ENCODE results near the genes C3orf14 and SYNPR.

DNA sequence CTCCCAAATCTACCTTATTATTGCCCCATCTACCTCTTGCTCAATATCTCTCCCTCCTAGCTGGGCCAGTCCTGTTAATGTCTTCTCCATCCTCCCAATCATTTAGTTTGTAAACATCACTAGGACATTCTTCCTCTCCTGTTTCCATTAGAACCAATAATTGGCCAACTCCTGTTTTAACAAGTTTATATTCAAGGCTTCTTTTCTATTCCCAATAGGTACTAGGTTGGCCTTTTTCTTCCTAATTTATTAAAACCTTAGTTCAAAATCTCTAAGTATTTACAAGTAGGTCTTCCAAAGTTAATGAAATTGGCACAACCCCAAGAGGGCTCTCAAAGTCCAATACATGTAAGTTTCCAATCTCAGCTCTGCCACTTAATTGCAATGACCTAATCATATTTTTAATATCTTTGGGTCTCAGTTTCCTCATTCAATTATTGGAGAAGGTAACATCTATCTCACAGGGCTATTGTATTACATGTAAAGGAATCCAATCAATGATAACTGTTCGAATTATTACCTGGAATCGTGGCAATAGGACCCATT lies 823.4 kb downstream of the FHIT start:
- RRBS: no CpG with 5 or more reads among the region's 2 CpGs

GRCh38 chr3:61249965-61250500 lies 1.2 kb downstream of the FHIT start:
- RRBS: 40% methylated on average over 1 of the region's 21 CpGs

DNA sequence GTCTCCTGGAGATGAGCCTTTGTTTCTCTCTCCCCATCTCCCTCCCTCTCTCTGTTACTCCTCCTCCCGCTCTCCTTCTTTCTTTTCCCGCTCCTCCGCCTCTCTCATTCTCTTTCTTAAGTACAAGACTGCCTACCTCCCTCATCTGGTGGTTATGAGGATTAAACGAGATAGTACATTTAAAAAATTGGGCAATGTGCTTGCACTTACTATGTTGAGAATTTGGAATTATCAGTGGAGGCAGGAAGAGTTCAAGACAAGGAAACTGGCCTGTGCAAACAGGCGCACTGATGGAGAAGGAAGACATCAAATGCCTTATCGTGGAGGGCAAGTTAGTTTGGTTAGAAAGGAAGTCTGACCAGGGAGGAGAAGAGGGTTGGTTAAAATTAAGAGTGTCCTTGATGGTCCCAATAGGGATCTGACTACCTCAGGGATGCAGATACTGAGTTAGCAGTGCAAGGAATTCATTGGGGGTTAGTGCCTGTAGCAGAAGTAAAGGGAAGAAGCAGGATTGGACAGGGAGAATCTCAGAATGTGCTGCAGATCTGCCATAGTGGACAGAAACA lies 123.7 kb downstream of the PTPRG start:
- RRBS: no CpG with 5 or more reads among the region's 6 CpGs

DNA sequence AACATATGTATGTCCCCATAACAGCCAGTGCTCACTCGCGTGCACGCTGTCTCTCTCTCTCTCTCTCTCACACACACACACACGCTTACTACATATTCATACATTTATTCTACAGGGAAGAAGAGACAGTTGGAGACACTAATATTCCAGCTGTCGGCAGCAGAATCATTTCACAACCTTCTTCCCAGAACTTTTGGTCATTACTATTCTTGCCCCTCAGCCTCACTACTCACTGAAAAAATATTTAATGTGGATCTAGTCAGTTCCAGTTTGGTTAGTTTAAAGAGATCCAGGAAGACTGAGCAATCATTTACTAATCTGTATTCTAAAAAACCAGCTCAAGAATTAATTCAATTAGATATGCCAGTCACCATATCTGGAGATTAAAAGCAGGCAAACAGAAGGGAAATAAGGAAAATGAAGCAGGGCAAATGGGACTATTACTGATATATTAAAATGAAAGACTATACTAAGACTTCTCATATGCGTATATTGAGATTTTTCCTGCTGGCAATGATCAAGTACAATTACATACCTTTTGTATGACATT lies 362.5 kb upstream of the C3orf14 start:
- RRBS: no CpG with 5 or more reads among the region's 6 CpGs

DNA sequence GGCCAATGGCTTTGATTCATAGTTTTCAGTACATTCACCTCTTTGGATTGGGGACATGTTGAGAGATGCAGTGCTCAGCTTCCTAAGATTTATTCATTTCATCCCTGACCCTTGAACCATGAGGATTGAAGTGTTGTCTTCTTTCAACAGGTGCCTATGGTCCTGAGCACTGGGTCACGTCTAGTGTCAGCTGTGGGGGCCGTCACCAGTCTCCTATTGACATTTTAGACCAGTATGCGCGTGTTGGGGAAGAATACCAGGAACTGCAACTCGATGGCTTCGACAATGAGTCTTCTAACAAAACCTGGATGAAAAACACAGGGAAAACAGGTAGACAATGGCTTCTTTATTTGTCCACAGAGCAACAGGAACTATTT lies 329.4 kb upstream of the C3orf14 start:
- RRBS: no CpG with 5 or more reads among the region's 6 CpGs

GRCh38 chr3:62202964-62204174 lies 115.5 kb upstream of the C3orf14 start:
- RRBS: no CpG with 5 or more reads among the region's 45 CpGs

- RRBS: no CpG with 5 or more reads among the region's 10 CpGs
Measured at GRCh38 chr3:62218618-62219168, 100.1 kb upstream of the C3orf14 start.

- RRBS: no CpG with 5 or more reads among the region's 13 CpGs
Measured at GRCh38 chr3:62242802-62243526, 75.9 kb upstream of the C3orf14 start.

GRCh38 chr3:62318627-62319901 lies at the start of gene C3orf14:
Gene C3orf14, plus strand, starts transcription at chr3:62319022.
- RRBS: 1% methylated on average over 15 of the region's 69 CpGs

DNA sequence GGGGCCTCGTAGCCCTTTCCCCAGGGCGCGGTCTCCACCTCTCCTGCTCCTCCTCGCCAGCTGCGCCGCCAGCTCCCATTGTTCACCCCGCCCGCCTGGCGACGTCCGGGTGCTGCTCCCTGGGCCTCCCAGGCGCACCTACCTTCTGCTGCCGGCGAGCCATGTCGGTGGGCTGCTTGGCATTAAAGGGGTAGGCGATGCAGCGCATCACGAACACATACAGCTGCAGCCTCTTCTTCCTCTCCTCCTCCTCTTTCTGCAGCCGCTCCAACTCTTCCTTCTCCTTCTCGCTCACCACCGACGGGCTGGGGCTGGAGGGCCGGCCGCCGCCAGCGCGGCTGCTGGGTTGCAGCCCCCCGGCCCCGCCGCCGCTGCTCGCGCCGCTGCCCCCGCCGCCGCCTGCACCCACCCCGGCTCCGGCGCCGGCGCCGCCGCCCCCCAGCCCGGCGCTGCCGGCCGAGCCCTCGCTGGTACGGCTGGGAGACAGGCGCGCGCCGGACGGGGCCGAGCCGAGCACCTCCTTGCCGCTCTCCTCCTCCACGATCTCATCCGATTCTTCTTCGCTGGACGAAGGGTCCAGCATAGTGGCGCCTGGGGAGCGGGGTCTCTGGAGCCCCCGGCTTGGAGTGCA lies 654 bp downstream of the CADPS start:
- RRBS: 4% methylated on average over 35 of the region's 65 CpGs

DNA sequence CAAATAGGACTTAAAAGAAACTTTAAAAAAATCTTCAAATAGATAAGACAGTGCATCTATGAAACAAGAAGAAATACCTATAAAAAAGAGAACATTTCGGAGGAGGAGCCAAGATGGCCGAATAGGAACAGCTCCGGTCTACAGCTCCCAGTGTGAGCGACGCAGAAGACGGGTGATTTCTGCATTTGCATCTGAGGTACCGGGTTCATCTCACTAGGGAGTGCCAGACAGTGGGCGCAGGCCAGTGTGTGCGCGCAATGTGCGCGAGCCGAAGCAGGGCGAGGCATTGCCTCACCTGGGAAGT lies 142.0 kb upstream of the SYNPR start:
- RRBS: no CpG with 5 or more reads among the region's 14 CpGs

- RRBS: 7% methylated on average over 7 of the region's 25 CpGs
Measured at GRCh38 chr3:63277865-63278466, at the start of gene SYNPR. Gene SYNPR, plus strand, starts transcription at chr3:63278308.

- RRBS: no CpG with 5 or more reads among the region's 7 CpGs
Measured at GRCh38 chr3:63924110-63924991, 60.7 kb downstream of the ATXN7 start.

DNA sequence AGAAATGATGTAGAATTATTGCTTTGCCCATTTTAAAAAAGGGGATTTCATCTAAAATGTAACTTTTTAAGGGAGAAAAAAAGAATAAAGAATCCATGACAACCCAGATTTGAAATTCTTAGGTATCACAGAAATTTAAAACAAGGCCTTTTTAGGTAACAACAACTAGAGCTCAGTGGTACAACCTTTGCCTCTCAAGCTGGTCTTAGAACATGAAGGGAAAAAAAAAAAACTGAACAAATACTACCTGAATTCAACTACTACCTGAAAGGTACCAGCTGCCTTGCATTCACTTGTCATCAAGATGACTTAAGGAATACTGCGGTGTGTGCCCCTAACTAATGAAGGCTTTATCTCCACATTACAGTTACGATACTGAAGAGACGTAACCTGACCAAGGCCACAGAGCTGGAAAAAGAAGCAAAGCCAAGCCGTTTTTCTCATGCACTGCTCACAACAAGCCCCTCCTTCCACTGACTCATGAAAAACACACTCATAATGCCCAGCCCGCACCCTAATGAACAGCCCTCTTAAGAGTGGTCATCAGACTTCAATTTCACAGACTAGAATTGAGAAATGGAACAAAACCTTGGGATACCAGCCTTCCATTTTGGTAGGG lies 11.8 kb downstream of the PSMD6 start:
- RRBS: no CpG with 5 or more reads among the region's 5 CpGs

DNA sequence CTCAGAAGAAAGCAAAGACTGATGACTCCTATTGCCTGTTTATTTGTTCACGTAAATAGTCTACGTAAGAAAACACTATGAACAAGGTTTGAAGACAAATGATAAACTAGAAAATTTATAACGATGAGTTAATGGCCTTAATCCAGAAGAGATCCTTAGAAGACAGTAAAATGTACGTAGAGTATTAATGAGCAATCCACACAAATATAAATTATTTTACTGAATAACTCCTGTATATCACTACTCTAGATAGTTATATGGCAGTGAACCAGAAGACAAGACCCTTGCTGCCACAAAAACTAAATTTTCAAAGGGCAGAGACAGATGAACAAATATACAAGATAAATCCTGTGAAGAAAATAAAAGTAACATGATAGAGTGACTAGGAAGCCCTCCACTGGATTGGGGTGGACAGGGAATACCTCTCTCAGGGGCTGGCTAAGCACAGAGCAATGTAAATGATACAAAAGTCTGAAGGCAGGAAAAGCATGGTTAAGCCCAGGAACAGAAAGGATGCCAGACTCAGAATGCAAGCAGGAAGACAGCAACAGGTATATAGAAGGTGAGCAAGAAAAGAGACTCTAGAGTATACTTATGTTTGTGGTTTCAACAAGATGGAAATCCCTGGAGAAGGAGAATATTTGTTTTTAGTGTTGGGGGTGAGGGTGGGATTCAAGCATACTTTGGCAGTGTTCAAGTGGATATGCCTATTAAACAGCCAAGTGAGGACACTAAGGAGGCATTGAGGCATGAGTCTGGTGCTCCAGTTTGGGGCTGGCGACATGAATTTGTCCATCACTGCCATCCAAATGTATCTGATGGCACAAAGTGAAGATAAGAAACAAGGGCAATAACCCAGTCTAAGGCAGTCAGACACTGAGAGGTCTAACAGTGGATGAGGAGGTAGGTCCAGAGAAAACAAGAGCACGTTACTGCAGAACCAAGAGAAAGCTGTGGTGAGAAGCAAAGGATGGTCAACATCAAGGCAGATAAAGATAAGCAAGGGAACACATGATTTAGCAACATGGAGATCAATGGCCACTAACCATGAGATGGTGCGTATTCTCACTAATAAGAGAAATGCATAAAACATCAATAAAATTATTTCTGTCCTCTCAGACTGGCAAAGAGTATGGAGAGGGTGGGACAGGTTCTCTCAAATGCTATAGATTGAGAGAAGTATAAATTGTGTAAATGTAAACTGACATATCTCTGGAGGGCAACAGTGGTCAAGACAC lies 8.8 kb downstream of the PSMD6 start:
- RRBS: no CpG with 5 or more reads among the region's 7 CpGs

GRCh38 chr3:64047746-64048373 lies 24.6 kb upstream of the PSMD6 start:
- RRBS: no CpG with 5 or more reads among the region's 8 CpGs

GRCh38 chr3:64223726-64224204 lies 1.5 kb downstream of the PRICKLE2 start:
- RRBS: no CpG with 5 or more reads among the region's 3 CpGs

DNA sequence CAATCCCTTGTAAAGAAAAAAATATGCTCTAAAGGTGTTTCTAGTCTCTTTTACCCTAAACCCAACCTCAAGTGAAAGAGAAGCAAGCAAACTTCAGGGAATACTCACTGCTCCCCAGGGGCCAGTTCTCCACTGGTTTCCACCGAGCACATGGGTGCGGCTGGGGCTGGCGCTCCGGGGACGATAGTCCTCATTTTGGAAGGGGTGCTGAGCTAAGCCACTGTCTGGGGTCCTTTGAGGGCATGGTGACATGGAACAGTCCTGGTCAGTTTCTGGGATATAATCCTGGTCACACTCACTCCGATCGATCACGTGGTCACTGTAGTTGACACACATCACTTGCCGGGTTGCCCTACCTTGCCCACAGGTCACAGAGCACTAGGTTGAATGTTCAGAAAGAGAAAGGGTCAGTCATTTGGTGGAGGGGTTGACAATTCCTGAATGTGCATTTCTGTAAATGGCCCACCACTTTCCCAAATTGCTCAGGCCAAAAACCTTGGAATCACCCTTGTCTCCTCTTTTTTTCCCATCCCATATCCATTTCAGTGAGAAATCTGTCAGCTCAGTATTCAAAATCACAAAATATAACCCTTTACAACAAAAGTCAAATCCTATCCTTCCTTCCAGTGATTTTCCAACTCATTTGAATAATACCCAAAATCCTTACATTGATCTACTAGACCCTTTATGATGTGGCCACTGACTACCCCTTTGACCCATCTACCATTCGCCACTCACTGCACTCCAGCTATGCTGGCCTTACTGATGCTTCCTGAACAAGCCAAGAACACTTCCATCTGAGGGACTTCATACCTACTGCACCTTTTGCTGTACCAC lies 85.7 kb downstream of the ADAMTS9 start:
- RRBS: no CpG with 5 or more reads among the region's 10 CpGs

DNA sequence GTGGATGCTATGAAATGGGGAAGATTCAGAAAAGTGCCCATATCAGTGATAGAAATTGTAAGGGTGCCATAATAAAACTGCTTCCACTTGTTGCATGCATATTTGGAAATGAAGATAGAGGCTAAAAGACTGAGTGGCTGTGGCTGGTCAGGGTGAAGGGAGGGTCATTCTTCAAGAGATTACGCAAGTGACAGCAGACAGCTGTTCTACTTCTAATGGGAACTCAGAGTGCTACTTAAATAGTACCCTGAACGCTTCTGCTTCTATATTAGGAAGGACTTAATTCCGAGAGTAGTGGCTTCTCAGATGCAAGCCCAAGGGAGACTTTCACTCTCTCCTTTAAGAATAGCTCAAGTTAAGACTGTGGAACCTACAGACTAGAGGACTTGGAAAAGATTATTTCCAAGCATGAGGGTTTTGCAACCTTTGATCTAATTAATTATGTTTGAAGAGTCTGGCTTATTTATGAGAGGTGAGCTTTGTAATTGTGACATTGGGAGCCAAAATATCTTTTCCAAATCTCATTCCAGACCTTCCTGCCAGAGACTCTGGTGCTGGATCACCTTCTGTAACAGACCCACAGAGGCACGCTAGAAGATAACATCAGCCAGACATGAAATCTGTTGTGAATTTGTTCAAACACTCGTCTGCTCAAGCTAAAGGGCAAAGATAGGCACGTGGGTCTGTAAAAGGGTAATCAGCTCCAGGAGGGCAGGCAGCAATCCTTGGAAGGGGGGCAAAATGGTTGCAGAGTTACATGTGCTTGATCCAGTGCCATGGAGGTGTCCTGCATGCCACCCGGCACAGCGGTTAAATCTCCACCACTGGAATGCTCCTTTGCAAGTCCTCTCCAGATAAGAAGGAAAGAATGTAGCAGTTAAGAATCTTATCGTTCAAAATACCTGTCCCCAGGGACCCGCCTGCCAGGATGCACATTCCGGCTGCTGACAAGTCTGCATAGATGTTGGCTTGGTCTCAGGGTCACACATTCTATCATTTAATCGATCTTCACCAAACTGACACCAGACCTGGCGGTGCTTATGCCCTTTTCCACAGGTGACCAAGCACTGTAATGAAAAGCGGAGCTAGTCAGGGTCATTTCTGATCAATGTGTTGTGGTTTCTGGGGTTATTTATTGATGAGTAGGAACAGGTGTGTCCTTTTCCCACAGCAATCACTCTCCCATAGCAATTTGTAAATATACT lies 75.0 kb downstream of the ADAMTS9 start:
- RRBS: 75% methylated on average over 2 of the region's 14 CpGs

Data from zone of skin (tissue), 1 donor.